ENCODE measurements around the genes PSMG2, CEP192 and POTEC.

DNA sequence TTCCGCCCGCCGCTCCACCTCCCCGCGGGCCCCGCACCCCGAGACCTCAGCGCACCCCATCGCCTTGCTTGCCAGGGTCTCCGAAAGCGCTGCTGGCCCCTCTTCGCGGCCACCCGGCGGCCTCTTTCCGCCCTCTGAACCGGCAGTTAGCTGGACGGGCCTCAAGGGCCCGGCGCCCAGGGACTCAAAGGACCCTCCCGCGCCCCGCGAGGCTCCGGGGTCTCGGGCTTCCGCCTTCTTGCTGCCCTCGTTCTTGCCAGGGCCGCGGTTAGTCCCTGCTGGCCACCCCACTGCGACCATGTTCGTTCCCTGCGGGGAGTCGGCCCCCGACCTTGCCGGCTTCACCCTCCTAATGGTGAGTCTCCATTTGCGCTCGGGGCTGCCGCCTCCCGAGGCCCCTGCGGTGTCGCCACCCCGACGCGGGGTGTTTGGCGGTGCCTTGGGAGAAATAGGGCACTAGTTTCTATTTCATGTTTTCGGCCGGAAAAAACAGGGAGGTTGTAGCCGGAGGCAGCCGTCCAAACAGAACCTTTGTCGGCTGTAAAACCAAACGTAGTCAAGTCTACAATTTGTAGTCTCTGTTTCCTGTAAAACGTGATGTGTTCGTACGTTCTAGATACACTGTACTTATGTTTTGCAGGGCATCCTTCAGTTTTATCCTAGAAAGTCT lies at the start of gene PSMG2:
Gene PSMG2 (plus strand): TSS at position 233 of the 670 bp plus-strand sequence.
- PRO-cap = bidirectional peak, plus-strand start at position 271 of the sequence, minus-strand start at position 186 of the sequence

DNA sequence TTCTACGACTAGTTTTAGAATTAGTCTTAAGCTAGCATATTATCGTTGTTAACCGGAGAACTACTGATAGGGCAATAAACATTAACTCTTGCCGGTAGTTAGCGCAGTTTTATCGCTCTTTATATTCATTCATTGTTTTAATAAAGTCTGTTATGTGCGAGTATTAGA lies 522 bp downstream of the PSMG2 start:
- PRO-cap = no peak

- PRO-cap = bidirectional peak, plus-strand start at chr18:12777689, minus-strand start at chr18:12777603
Measured at GRCh38 chr18:12777407-12778024, 74.7 kb downstream of the PSMG2 start.

DNA sequence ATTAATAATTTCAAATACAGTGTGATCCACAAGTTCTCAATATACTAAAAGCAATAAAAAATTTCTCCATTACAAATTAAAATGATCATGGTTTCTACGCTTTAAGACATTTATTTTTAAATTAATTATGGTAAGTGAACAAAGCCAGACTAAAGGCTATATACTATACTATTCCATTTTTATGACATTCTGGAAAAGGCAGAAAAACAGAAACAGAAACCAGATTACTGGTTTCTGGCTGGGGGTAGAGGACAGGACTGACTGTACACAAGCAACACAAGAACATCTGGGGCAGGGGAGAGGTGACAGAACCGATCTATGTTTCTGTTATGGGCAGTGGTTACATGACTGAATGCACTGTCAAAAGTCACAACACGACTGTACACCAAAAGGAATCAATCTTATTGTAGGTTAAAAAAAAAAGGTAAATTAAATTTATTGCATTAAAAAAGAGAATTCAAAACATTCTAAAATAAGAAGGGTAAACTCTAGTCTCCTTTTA lies 64.7 kb downstream of the PTPN2 start:
- PRO-cap = no peak

- PRO-cap = bidirectional peak, plus-strand start at chr18:12991417, minus-strand start at chr18:12991145
Measured at GRCh38 chr18:12990598-12991201, 462 bp upstream of the CEP192 start.

DNA sequence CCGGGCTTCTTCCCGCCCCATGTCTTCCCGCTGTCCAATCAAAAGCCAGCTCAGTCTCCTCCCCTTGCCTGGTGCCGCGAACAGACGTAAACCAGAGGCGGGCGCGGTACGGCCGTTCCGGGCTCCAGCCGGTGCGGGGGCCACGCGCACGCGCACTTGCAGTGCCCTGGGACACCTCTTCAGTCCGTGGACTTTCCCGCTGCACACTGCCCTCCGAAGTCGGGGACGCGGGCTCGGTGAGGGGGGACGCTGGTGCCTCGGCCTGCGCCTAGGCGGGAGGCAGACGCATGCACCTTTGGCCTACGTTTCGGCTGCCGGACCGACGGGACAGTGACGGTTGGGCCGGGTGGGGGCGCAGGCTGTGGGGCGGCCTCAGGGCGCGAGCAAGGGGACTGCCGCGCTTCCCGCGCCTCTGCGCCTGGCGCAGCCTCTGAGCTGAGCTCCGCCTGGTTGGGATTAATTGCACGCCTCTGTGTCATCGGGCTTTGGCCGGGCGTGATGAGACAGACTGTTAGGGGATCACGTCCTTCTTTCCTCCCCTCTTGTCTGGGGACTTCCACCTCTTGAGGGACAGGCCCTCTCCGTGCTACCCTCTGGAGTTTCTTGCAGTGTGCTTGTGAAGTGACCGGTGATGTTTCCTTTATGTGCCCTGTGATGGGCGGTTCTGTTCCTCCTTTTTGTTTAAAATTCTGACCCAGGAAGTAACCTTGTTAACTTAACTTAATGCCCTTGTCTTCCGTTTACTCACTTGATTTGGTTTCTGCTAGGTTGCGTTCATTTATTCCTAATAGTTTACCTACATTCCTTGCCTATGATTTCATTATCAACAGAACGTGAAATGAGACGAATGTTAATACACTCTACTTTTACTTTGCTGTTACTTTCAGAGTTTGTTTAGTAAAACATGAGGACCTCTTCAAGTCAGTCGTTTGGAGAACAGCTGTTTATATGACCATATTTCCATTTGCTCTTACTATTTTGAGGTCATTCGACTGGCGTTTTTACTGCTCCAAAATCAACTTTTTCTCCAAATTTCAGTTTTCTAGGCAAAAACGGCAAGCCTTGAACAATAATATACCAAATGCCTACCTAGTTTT lies at the start of gene CEP192:
Gene CEP192 (plus strand): TSS at position 161 of the 1,097 bp plus-strand sequence.
- PRO-cap = bidirectional peak, plus-strand start at position 216 of the sequence, minus-strand start outside the sequence; bidirectional peak, plus-strand start at position 747 of the sequence, minus-strand start at position 414 of the sequence

- PRO-cap = no peak
Measured at GRCh38 chr18:13110306-13110998, 108.1 kb upstream of the LDLRAD4 start.

DNA sequence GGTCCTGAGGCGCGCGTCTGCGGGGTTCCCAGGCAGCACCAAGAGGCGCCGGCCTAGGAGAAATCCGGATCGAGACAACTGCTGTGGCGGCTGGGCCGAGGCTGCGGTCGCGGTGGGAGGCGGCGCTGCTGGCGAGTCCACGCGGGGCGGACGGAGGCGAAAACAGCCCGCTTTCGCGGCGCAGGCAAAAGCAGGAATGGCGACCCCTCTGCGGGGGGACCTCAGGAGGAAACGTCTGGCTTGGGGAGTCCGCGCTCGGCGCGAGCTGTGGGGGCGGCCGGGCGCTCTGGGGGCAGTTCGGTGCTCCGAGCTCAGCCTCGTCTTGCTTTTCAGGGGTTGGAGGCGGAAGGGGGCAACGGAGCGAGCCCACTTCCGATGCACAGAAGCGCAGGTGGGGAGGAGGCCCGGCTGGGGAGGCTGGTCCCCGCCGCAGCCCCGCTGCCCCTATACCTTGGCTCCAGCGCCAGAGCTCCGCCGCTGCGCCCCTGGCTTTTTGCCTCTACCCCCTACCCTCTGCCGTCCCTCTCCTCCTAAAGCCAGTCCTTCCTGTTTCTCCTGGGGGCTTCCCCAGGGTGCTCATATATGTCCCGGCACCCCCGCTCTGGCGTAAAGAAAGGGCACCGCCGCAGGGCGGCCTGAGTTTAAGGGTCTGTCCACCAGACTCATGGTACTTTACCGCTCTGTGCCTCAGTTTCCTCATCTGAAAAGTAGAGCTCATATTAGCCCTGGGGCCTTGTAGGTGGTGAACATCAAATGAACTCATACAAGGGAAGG lies 81.3 kb upstream of the LDLRAD4 start:
- PRO-cap = bidirectional peak, plus-strand start at position 77 of the sequence, minus-strand start outside the sequence; bidirectional peak, plus-strand start at position 382 of the sequence, minus-strand start at position 321 of the sequence

DNA sequence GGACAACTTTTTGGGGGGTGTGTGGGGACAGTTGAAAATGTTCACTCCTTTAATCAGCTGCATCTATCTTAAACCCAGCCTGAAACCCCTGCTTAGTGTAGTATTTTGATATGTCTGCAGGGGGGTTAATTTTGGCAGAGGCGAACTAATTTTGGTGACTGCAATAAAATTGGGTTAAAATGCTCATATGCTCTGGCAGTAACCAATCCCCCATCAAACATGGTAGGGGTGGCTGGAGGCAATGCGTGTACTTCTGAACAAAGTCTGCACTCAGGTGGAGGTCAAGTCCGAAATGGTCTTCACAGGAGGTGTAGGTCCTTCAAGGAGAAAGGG lies 1.9 kb upstream of the LDLRAD4 start:
- PRO-cap = no peak

DNA sequence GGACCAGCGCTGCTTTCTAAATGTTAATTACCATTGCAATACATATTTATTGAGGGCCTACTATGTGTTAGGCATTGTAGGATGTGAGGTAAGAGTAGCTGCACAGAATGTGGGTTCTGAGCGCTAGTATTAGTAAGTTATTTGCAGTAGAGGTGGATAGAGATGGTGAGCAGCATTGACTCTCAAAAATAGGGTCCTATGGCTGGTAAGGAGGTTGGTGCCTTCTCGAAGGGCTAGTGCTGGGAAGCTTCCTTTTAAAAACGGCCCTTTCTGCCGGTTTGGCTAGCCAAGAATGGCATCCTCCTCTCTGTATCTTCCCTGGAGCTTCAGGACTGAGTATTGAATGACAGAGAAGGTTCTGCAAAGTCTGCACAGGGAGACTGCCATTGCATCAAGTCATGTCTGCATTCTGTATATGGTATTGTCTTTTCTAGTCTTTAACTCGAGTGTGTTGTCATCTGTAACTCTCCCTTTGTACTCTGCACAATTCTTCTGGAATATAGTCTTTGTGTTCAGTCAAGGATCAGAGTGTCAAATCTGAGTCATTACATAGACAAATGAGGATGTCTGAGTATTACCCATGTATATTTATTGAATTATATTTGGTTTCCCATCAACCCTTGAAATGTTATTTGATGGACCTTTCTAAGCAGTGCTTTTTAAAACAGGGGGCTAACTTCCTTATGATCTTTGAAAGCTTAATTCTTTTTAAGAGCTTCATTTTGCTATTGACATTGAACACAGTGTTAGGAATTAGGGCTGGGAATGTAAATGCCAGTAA lies 1.1 kb downstream of the LDLRAD4 start:
- PRO-cap = no peak

DNA sequence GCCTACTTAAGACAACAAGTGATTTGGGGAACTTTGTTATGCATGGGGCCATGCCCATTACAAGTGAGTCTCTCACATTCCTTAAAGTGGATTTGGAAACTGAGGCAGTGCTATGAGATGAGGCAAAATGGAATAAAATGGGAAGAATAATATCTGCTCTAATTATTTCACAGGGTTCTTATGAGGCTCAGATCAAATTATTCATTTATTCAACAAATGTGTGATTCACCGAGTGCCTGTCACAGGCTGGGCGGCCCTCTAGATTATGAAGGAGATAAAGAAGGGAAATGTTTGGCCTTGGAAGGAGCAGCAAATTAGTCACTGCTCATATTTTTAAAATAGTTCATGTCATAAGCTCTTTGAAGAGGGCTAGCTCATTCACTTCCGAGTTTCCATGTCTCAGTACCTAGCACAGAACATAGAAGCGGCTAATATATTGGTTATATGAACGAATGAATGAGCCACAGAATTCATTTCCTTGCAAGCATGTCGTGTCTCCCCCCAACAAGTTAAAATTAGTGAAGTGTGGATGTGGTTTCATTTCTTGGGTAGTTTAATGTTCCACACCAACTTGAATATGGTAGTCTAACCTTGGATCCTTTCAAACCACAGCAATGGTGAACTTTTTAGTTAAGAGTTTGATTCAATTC lies 217.4 kb downstream of the LDLRAD4 start:
- PRO-cap = no peak

- PRO-cap = no peak
Measured at GRCh38 chr18:13538817-13539493, 187.4 kb downstream of the FAM210A start.

DNA sequence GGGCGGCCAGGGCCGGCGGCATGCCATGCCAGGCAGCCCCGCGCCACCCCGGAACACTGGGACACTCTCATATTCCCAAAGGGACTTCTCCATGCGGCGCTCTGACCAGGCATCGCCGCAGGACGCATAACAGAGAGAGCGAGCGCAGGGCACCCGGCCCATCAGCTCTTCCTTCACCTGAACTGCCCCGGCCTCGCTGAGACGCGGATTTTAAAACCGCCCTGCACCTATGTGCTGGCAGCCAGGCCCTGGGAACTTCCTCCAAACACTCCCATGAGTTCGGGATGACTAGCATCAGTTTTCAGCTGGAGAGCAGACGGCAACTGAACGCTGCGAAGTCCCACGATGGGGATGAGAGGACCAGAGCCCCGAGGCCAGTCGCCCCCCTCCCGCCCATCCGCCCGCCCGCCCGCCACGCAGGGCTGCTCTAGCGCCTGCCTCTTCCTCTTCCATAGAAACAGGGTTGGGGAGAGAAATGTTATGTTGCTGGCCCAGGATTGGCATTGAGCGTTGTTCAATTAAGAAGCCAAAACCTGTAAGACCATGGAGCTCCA lies 44.9 kb downstream of the MC5R start:
- PRO-cap = no peak

DNA sequence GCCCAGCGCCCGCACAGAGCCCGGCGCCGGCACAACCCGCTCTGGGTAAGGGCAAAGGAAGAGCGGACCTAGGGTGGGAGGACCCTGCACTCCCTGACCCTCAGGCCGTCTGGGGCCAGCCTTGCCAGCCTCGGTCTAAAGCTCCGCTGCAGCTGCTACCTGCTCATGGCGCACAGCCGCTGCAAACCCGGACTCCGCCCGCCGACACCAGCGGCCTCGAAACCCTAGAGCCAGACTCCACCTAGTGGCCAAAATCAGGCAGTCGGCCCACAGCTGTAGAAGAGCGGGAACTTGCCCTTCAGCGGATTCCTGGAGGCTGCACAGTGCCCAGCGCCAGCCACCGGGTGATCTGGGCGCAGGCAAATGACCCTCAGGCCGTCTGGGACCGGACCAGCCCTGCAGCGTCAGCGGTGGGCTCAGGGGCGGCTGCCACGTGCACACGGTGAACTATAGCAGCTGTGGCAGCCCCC lies 84.9 kb downstream of the POTEC start:
- PRO-cap = no peak

GRCh38 chr18:14543404-14543873 lies at the start of gene POTEC:
POTEC (minus strand) TSS chr18:14543600.
- PRO-cap = no peak

DNA sequence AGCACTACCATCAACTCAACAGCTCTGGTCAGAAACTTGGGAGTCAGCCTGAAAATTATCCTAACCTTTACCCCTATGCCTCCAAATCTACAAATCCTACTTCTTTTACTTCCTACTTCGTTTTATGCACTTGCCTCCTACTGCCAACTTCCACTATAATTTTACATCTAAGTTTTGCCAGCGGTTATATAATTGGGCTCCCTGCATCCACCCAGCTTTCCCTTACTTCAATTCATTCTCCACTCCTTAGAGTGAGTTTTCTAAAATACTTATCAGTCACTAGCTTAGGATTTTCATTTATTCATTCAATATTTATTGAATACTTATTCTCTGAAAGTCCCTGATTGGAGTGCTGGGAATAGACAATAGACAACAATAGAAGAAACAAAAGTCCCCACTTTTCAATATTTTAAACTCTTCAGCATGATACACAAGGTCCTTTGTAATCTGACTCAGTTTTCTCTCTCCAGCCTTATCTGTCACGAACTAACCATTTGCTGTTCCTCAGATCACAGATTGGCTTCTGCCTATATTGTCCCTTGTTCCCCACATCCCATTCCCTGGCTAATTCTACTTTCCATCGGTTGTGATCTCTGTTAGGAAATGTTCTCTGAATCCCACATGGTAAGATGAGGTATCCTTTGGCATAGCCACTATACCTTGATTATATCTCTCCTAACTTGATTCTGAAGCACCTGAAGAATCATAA lies 134.6 kb downstream of the ROCK1 start:
- PRO-cap = no peak

GRCh38 chr18:21663598-21664099 lies 40.9 kb downstream of the ABHD3 start:
- PRO-cap = no peak

- PRO-cap = bidirectional peak, plus-strand start at chr18:21704930, minus-strand start at chr18:21704774
Measured at GRCh38 chr18:21704866-21705115, 217 bp upstream of the ABHD3 start.

DNA sequence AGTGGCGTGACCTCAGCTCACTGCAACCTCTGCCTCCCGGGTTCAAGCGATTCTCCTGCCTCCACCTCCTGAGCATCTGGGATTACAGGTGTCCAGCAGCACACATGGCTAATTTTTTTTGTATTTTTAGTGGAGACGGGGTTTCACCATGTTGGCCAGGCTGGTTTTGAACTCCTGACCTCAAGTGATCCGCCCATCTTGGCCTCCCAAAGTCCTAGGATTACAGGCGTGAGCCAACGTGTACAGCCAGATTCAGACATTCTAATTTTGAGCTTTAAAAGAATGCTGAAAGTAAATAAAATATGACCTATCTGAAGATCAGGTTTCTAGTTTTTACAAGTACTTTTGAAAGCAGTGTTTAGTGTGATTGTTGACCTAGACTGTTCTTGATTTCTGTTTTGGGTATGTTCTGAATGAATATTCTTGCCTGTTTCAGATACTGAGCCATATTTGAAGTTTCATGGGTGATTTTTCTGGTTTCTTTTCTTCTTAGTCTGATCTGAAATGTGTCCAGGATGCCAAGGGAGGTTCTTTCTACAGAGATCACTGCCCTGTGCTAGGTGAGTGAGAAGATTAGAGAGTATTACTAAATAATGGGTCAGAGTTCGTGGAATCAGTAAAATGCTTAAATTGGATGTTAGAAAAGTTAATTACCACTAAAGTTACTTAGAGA lies 37.2 kb downstream of the MIB1 start:
- PRO-cap = no peak

GRCh38 chr18:21803576-21804780 lies 63.4 kb downstream of the MIB1 start:
- PRO-cap = no peak

Measured in left lung (tissue), 1 donor.